ENCODE measurements around the genes CLK1, C2CD6, TMEM237 and ALS2.

- PRO-cap: no peak
- RAMPAGE, long total RNA, 4 experiments: no peak in any of the 4 experiments
Observed at GRCh38 chr2:198494909-198495362, 690.5 kb downstream of the PLCL1 start.

DNA sequence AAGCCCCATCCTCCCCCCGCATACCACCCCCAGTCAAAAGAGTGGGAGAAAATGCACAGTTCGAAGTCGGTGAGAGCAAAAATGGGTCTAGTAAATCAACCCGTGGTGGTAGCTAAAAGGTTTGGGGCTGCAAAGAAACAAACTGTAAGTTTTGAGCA is 2.3 kb upstream of the SATB2 start:
- PRO-cap: no peak
- RAMPAGE, long total RNA, 4 experiments: no peak in any of the 4 experiments

GRCh38 chr2:199955906-199956362 is 552 bp downstream of the MAIP1 start:
- PRO-cap: no peak
- RAMPAGE, long total RNA, 4 experiments: no peak in any of the 4 experiments

DNA sequence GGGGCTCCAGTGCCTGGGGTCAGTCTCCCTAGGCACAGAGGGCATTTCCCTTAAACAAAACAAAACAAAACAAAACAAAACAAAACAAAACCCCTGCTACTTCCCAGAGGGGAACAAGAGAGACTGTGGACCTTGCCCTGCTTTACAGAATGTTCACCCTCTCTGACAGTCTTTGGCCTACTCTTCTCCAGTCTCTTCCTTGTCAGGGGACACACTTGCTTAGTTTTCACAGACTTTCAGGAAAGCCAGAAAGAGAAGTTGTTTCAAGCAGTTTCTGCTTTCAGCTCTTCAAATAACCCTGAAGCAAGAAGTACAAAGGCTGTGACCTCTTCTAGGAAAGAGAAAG is 143.1 kb upstream of the SPATS2L start:
- PRO-cap: no peak
- RAMPAGE, long total RNA, 4 experiments: no peak in any of the 4 experiments

DNA sequence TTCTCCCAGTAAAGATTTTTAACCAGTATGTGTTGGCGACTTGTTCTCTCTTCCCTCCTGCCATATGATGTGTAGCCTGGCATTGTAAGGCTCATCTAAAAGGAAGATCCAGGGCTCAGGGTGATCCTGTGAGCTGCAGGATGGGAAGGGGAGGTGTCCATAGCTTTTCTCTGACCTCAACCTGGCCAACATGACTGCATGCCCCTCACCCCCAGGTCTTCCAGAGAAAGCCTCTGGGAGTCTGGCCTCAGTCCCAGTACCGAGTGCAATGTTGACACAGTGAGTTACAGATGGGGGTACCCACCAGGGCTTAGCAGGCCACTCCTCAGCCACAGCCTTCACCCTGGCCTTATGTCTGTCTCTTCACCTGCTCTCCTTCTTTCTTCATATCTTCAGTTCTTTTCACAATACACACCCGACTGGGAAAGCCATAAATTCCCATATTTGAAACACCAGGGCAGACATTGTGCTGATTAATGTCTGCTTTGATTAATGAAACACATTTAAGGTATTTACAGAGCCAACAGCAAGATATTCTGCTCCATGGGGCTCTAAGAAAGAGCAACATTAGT is 33.4 kb downstream of the AOX1 start:
- PRO-cap: no peak
- RAMPAGE, long total RNA, 4 experiments: no peak in any of the 4 experiments

GRCh38 chr2:200655669-200656053 is 69.8 kb downstream of the AOX1 start:
- PRO-cap: no peak
- RAMPAGE, long total RNA, 4 experiments: no peak in any of the 4 experiments

- PRO-cap: no peak
- RAMPAGE, long total RNA, 4 experiments: no peak in any of the 4 experiments
Observed at GRCh38 chr2:200767326-200767871, 44.3 kb upstream of the BZW1 start.

GRCh38 chr2:200791828-200792380 is 19.8 kb upstream of the BZW1 start:
- PRO-cap: no peak
- RAMPAGE, long total RNA, 4 experiments: no peak in any of the 4 experiments

DNA sequence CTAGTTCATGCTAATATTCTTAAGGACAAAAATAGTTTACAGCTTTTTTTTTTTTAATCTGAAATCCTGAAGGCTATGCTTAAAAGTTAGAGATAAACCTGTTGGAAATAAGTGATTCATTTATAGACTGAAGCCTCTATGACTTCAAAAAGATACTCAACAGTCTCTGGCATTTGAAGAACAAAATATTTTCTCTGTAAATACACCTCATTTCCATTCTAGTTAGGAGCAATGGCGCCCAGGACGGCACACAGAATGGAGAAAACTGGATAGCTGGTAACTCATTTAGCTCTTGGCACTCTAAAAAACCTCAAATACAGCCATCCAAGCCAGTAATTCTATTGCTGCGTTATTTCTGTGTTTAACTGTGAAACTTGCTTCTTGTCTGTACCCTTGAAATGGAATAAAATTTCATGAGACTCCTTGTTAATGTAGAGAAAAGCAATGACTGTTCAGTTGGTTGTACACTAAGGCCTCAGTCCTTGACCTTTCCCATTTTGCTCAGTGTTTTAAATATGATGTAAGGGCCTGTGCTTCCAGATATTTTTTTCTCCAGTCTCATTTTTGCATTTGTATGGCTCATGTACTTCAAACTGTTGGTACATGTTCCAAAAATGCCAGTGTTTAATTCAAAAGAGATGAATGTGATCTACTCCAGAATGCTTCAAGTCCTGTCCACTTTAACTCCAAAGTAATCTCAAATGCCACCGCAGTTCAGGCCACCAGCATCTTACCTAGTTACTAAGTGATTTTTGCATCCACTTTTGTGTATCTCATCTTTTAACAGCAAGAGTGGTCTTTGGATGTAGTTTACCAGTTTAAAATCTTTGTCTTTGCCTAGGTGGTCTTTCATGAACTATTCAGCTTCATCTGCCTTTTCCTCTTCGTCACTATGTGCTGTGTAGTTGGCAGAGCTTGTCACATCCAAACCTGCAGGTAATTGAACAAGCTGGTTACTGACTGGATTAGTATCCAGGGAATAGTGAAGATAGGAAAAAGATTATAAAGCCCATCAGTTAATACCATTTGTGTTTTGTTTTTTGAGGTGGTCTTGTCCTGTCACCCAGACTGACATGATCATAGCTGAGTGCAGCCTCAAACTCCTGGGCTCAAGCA is 15.5 kb downstream of the BZW1 start:
- PRO-cap: no peak
- RAMPAGE, long total RNA, 4 experiments: no peak in any of the 4 experiments

GRCh38 chr2:200832689-200833156 is 21.0 kb downstream of the BZW1 start:
- PRO-cap: no peak
- RAMPAGE, long total RNA, 4 experiments: no peak in any of the 4 experiments

GRCh38 chr2:200864533-200865546 is at the start of gene CLK1:
Gene CLK1, minus strand, starts transcription at chr2:200864658.
- PRO-cap: bidirectional peak, plus-strand start at chr2:200864750, minus-strand start at chr2:200864658
- RAMPAGE, long total RNA, 4 experiments: start-site peak on the minus strand in 4 of 4 experiments, at chr2:200864627-200864700 at its widest, 1,286 to 2,184 reads per replicate

- PRO-cap: no peak
- RAMPAGE, long total RNA, 4 experiments: no peak in any of the 4 experiments
Observed at GRCh38 chr2:201035091-201036162, 36.0 kb downstream of the HYCC2 start.

DNA sequence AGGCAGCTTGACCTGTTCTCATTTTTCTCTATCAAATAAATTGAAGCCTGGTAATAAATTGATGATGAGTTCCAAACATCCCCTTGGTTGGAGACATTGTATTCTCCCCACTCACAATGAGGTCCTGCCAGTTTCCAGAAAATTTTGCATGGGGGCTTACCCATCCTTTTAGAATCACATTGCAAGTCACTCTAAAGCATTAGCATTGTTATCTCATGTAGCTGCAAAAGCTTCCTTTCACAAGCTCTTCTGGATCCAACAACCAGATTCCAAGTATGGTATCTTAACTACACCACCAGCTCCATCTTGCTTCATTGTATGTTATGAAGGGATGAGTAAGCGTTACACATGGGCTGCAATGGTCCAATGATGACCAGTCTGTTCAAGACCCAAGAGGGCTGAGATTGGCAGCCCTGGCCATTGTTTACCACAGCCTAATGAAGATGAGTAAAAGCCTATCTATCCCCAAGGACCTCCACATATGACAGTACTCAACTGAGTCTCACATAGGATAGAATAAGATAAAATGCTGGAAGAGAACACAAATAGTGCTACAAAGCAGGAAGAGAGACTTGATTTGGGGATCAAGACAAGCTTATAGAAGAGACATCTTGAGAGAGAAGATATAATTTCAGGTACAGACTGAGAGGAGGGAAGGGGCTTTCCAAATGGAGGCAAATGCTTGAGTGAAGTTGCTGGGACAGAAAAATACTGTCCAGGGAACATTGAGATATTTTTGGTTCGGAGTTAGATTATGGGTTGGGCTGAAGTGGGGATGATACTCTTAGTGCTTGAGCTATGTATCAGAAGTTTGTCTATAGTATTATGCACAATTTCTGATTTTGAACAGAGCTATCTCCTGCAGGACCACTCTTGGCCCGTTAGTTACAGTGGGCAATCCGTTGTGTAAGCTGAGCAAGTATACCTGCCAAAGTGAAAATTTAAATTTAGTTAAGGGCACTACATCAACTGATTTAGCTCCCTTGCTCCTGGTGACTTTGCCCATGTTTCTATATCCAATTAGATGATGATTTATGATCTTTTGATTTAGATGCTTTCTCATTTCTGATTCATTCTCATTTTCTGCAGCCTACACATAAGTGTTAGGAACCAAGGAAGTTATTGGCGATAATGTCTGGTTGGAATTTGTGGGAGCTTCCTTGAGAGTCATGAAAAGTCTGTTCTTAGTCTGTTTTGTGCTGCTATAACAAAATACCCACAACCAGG is 6.6 kb downstream of the CFLAR start:
- PRO-cap: no peak
- RAMPAGE, long total RNA, 4 experiments: no peak in any of the 4 experiments

- PRO-cap: no peak
- RAMPAGE, long total RNA, 4 experiments: no peak in any of the 4 experiments
Observed at GRCh38 chr2:201136674-201137353, 20.9 kb downstream of the CFLAR start.

DNA sequence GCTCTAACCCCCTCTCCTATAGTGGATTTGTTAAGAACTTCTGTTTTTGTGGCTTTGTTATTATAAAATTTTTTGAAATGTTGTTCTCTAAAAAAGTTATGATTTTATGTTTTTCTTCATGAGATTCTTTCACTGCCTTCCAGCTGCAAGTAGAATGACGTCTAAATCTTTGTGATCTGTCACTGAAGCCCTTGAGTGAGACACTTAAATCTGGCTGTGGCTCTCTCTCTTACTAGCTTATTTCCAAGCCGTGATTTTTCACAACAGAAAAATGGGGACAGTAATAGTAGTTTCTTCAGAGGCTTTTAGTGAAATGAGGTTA is 1.6 kb downstream of the CASP8 start:
- PRO-cap: no peak
- RAMPAGE, long total RNA, 4 experiments: no peak in any of the 4 experiments

DNA sequence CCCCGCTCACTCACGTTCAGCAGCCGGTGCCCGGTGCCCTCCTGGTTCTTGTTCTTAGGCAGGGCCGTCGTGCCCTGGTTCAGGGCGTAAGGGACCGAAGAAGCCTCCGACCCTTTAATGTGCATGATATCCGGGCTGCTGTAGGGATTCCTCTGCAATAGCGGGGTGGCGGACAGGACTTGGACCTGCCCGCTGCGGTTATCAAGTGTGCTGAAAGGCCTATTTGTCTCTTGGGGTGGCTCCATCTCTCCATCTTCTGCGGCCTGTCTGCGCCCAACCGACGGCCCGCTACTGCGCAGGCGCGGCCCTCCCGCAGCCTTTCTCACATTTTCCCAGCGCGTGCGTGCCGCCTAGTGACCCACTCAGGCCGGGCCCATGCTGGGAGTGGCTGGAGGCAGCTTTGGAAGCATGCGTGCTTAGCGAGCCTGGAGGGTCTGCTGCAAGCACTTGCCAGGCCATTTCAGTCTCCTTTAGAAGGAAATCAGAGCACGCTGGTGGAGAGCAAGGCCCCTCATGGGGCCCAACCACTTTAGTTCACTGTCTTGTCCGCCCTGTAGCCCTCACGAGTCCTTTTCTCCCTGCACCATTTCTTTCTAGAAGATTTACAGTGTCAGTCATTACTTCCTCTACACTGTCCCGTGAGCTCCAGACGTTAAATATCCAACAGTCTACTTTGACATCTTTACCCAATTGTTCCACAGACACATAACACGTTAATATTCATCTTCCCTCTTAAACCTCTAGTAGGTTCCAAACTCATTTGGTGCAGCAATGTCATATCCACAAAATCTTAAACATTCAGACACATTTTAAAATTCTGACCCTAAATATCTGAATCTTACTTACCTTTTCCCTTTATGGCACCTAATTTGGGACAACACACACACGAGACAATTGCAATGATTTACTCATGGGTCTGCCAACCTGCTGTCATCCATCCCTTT is at the start of gene C2CD6:
Gene C2CD6, minus strand, starts transcription at position 293 of the 944 bp plus-strand sequence.
- PRO-cap: no peak
- RAMPAGE, long total RNA, 4 experiments: start-site peak on the minus strand in 1 of 4 experiments, centred at position 280 of the sequence, 5 reads per replicate

- PRO-cap: bidirectional peak, plus-strand start at chr2:201643196, minus-strand start at chr2:201643201
- RAMPAGE, long total RNA, 4 experiments: start-site peak on the minus strand in 3 of 4 experiments, at chr2:201643425-201643466 at its widest, 35 to 45 reads per replicate
Observed at GRCh38 chr2:201642932-201643797, at the start of gene TMEM237. Gene TMEM237, minus strand, starts transcription at chr2:201643503.

DNA sequence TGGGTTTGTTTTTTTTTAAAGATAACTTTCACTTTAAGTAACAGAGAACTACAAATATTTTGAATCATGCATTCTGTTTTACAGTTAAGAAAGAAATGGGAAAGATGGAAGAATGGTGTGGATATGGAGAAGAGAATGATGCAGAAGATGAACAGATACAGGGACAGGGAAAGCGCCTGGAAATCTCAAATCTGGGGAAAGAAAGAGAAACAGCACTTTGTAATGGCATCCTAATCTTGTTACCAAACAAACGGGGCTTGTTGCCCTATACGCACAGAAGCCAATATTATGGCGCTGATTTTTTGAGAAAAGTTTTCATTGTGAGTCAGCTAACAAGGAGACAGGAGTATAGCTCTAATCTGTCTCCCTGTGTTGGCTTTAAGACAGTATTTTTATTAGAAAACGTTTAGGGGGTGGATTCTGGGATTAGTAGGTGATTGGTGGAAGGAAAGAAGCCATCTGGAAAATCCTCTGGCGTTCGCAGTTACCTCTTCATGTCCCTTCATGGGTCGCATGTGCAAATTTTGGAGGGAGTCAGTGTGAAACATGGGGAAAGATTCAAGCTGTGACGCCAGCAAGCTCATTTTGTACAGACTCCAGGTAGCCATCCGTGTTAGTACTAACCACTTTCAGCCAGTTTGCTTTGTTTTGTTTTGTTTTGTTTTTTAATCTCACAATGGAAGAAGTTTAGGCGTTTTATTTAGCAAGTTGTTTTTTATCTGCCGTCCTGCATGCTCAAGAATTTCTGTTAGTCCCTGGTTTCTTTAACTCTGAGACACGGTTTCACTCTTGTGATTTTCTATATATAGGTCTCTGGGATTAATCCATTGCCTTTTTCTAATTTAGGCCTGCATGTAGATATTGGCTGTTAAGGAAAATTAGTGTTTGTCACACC is 742 bp upstream of the TMEM237 start:
- PRO-cap: bidirectional peak, plus-strand start at position 483 of the sequence, minus-strand start at position 366 of the sequence
- RAMPAGE, long total RNA, 4 experiments: no peak in any of the 4 experiments

DNA sequence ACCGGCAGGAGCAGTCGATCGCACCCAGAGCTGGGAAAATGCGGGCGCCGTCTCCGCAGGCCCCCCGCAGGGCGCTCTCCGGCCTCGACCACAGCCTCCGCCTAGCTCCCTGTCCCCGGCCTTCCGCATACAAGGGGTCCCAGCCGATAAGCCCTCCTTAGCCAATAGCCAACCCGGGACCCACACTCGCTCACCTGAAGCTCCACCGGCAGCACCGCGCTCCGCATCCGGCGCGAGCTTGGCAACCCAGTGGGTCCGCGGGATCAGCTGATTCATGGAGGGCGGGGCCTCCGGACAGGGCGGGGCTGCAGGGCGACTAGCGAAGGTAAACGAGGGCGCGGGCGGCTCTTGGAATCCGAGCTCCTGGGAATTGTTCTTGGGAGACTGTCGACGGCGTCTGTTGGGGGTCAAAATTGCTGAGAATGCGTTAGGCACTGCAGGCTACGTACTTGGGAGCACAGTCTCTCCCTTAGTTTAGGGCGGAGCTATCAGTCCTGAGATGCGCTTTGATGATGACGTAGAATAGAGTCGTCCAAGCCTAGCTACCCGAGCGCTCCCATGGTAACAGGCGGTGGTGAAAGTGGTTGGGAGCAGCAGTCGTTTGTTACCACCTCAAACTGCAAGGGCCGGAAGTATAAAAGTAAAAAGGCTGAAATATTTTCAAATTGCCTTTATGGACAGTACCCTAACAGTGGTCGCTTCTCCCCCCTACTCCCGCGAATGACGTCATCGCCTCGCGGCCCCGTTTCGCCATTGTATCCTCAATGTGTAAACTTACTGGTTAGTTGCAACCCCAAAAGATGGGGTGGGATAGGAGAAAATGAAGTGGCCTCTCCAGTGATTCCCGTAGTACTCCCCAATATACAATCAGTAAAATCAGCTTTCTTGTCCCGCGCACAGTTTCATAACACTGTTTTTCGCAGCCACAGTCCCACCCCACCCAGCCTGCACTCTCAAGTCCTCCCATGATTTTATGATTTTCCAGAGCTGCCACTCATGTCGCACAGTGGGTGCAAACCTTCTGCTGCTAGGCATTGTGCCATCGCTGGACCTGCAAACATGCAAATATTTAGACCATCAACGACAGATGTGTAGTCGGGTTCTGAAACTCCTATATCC is at the start of gene ALS2:
Gene ALS2, minus strand, starts transcription at position 251 of the 1,119 bp plus-strand sequence.
- PRO-cap: bidirectional peak, plus-strand start at position 319 of the sequence, minus-strand start at position 218 of the sequence; unidirectional peak, plus-strand start at position 571 of the sequence
- RAMPAGE, long total RNA, 4 experiments: start-site peak on the minus strand in 1 of 4 experiments, centred at position 247 of the sequence, 65 reads per replicate

- PRO-cap: no peak
- RAMPAGE, long total RNA, 4 experiments: no peak in any of the 4 experiments
Observed at GRCh38 chr2:202266788-202267832, 1.5 kb downstream of the NOP58 start.

Data from sigmoid colon (tissue), 4 donors.